SK-N-DZ (cell line): ENCODE measurements around the gene ARL5B.

RAMPAGE:
- cytosol, long total RNA = no peak
- nucleus, long total RNA = no peak
Observed at GRCh38 chr10:18343527-18344063, 203.4 kb downstream of the CACNB2 start.

DNA sequence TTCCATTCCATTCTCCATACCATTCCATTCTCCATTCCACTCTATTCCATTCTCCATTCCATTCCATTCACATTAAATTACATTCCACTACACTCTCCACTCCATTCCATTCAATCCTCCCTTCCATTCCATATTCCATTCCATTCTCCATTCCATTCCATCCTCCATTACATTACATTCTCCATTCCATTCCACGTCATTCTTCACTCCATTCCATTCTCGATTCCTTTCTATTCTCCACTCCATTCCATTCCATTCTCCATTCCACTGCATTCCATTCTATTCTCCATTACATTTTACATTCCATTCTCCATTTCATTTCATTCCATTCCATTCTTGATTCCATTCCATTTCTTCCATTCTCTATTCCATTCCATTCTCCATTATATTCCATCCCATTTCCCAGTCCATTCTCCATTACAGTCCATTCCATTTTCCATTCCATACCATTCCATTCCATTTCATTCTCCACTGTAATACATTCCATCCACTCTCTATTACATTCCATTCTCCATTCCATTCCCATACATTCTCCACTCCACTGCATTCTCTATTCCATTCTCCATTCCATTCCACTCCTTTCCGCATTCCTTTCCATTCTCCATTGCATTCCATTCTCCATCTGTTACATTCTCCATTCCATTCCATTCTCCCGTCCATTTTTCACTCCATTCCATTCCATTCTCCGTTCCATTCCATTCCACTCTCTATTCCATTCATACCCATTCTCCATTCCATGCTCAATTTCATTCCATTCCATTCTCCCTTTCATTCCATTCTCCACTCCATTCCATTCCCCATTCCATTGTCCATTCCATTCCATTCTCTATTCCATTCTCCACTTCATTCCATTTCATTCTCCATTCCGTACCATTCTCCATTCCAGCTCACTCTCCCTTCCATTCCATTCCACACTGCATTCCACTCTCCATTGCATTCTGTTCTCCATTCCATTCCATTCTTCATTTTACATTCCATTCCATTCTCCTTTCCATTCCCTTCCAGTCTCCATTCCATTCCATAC is 87.3 kb downstream of the NSUN6 start:
RAMPAGE:
- cytosol, long total RNA = no peak
- nucleus, long total RNA = no peak

GRCh38 chr10:18570468-18570939 is 80.9 kb downstream of the NSUN6 start:
RAMPAGE:
- cytosol, long total RNA = no peak
- nucleus, long total RNA = no peak

GRCh38 chr10:18572525-18573974 is 78.3 kb downstream of the NSUN6 start:
RAMPAGE:
- cytosol, long total RNA = no peak
- nucleus, long total RNA = no peak

GRCh38 chr10:18615520-18616199 is 35.7 kb downstream of the NSUN6 start:
RAMPAGE:
- cytosol, long total RNA = no peak
- nucleus, long total RNA = no peak

RAMPAGE:
- cytosol, long total RNA = no peak
- nucleus, long total RNA = no peak
Observed at GRCh38 chr10:18658780-18659880, at the start of gene ARL5B. ARL5B (plus strand) TSS chr10:18659431.

DNA sequence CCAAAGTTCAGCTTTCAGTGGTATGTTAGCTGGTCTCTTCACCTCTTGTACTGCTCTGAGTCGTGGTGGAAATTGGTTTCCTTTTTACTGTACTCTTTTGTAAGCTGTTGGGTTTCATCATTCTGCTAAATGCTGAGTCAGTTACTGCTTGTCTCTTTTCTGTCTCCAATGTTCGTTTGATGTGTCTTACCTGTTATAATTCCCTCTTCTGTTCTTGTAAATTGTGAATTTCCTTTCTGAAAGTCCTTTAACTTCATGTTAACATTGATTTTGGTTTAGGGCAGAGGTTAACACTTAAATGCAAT is 64.0 kb upstream of the MALRD1 start:
RAMPAGE:
- cytosol, long total RNA = no peak
- nucleus, long total RNA = no peak

GRCh38 chr10:19030124-19030323 is 18.6 kb upstream of the MALRD1 start:
RAMPAGE:
- cytosol, long total RNA = no peak
- nucleus, long total RNA = no peak

GRCh38 chr10:19046665-19046994 is 2.0 kb upstream of the MALRD1 start:
RAMPAGE:
- cytosol, long total RNA = no peak
- nucleus, long total RNA = no peak

RAMPAGE:
- cytosol, long total RNA = no peak
- nucleus, long total RNA = no peak
Observed at GRCh38 chr10:19815753-19816006, 552 bp upstream of the PLXDC2 start.

DNA sequence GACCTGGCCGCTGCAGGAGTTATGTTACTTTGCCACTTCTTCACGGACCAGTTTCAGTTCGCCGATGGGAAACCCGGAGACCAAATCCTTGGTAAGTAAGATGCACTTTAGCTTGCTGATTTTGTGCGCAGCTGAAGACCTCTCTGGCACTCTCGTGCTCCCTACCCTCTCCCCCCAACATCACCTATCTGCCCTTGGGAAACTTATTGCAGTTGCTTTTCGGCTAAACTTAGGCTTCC is 788 bp downstream of the PLXDC2 start:
RAMPAGE:
- cytosol, long total RNA = no peak
- nucleus, long total RNA = no peak

DNA sequence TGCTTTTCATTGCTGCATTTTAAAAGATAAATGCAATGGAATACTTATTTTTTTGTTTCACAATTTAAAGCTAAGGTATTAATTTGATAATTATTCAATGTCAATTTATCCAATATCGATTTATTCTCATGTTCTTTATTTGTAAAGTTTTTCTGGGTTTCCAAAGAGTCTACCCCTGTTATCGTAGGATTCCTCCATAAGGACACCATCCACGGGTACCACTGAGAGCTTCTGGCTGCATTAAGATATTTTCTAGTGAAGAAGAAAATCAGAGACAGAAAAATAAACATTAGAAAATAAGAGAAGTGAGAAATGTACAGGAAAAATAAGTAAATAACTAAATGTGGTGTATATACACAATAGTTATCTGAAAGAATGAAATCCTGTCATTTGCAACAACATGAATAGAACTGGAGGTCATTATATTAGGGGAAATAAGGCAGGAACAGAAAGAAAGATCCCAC is 27.0 kb downstream of the PLXDC2 start:
RAMPAGE:
- cytosol, long total RNA = no peak
- nucleus, long total RNA = no peak

DNA sequence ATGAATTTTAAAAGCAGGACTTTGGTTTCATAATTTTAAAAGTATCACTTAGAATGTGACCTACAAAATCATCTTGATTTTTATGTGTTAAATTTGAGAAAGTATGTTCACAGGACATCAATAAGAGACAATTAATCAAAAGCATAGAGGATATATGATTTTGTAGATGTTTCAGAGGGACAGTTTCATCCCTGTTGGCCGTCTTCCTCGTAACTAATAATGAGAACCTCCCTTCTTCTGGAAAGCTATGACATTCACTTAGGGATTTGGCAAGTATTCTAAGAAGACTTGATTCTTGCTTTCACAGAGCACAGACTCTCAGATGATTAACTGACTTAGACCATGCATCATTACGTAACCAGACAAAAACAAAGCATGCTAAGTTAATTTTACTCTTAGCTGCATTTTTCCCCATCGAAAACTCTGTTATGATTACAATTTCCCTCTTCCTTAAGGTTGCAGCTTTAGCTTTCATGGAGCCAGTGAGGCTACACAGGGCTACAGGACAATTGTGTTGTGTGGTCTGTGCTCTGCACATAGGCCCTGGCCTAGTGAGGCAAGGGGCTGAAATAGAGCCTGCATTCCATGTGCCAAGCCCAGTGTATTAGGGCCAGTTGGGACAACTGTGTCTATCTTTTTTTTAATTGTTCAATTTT is 105.1 kb downstream of the PLXDC2 start:
RAMPAGE:
- cytosol, long total RNA = no peak
- nucleus, long total RNA = no peak

GRCh38 chr10:19946201-19947007 is 130.2 kb downstream of the PLXDC2 start:
RAMPAGE:
- cytosol, long total RNA = no peak
- nucleus, long total RNA = no peak

GRCh38 chr10:20005256-20006177 is 189.3 kb downstream of the PLXDC2 start:
RAMPAGE:
- cytosol, long total RNA = no peak
- nucleus, long total RNA = no peak

DNA sequence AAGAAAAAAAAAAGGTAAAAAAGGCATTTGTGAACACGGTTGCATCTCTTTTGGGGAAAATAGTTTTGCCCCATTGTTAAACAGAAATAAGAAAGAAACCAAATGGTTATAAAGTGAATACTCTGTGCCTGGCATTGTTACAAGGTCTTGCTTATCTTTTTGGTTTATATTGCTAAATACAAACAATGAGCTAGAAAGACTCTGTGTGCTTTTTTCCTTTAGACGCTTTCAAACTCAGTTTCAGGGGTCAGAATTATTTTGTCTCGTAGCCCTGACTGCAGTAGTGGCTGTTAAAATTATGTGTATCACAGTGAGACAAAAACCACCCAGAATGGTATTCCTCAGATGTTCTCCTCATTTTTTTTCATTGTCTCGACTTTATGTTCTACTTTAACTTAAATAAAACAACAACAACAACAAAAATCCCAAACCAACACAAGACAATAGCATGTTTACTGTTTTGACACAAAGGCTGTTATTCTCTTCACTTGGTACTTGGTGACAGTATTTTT is 190.0 kb downstream of the PLXDC2 start:
RAMPAGE:
- cytosol, long total RNA = no peak
- nucleus, long total RNA = no peak

DNA sequence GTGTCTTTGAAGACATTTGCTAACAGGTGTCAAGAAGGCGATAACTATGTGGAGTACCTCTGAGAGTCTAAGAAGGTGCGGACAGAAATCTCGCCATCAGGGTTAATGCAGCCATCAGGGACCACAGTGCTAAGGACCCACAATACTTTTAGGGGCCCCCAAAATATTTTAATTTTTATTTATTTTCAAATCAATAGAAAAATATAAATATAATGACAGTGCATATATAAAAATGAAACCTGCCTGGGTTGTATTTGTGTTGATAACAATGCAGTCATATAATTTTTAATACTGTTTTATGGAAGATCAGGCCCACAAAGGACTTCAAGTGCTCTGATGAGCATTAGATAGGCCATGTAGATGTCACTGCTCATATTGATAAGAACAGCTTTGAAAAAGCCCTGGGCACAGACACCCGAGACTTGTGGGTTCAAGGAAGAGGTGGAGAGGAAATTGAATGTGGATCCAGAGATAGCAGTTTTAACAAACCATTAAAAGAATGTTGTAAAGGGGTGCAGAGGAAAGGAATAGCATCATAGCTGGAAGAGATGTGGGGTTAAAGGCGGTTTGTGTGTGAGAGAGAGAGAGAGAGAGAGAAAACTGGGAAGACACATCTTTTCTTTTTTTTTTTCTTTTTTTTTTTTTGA is 286.9 kb downstream of the PLXDC2 start:
RAMPAGE:
- cytosol, long total RNA = no peak
- nucleus, long total RNA = no peak

GRCh38 chr10:20122122-20122804 is 306.0 kb downstream of the PLXDC2 start:
RAMPAGE:
- cytosol, long total RNA = no peak
- nucleus, long total RNA = no peak

RAMPAGE:
- cytosol, long total RNA = no peak
- nucleus, long total RNA = no peak
Observed at GRCh38 chr10:20930696-20931330, 33.7 kb upstream of the NEBL start.

DNA sequence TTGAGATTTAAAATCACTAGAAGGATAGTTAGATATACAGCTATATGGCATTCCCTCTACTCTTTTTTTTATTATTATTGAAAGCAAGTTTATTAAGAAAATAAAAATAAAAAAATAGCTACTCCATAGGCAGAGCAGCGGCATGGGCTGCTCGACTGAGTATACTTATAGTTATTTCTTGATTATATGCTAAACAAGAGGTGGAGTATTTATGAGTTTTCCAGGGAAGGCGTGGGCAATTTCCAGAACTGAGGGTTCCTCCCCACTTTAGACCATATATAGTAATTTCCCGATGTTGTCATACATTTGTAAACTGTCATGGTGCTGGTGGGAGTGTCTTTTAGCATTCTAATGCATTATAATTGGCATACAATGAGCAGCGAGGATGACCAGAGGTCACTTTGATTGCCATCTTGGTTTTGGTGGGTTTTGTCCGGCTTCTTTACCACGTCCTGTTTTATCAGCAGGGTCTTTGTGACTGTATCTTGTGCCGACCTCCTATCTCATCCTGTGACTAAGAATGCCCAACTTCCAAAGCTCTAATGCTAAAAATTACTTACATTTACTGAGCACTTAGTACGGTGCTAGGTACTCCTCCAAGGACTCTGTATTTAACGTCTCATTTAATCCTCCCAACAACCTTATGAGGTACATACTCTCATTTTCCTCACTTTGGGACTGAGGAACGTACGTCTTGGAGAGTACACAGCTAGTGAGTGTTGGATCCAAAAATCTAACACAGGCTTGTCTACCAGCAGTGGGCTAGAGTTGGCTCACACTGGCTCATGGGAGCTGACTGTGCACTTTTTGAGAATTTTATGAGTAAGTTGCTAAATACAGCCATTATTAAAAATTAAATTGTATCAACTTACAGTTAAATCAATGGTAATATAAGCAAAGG is 144.7 kb upstream of the NEBL start:
RAMPAGE:
- cytosol, long total RNA = no peak
- nucleus, long total RNA = no peak